Left lung (tissue), 1 donor: Measurements from ENCODE around the gene EID3.

GRCh38 chr12:104291599-104291956 is 12.0 kb upstream of the EID3 start:
- PRO-cap: unidirectional peak, plus-strand start at chr12:104291811

GRCh38 chr12:104294202-104294526 is 9.4 kb upstream of the EID3 start:
- PRO-cap: no peak

- PRO-cap: unidirectional peak, plus-strand start at chr12:104303739; unidirectional peak, plus-strand start at chr12:104303840; unidirectional peak, plus-strand start at chr12:104304135
Measured at GRCh38 chr12:104303301-104304593, at the start of gene EID3. Gene EID3, plus strand, starts transcription at chr12:104303739.

GRCh38 chr12:104477524-104478094 is 20.9 kb downstream of the CHST11 start:
- PRO-cap: no peak

- PRO-cap: no peak
Measured at GRCh38 chr12:105195142-105195556, 40.8 kb downstream of the APPL2 start.

DNA sequence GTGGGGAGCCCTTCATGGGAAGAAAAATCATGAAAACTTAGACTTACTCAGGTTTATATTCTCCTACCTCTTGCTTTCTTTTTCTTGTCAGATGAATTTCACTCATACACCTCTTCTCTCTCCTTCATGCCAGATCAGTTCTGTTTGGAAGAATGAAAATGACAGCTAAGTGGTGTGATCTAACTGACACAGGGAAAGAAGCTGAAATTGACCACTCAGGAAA is 3.7 kb upstream of the C12orf75 start:
- PRO-cap: no peak

DNA sequence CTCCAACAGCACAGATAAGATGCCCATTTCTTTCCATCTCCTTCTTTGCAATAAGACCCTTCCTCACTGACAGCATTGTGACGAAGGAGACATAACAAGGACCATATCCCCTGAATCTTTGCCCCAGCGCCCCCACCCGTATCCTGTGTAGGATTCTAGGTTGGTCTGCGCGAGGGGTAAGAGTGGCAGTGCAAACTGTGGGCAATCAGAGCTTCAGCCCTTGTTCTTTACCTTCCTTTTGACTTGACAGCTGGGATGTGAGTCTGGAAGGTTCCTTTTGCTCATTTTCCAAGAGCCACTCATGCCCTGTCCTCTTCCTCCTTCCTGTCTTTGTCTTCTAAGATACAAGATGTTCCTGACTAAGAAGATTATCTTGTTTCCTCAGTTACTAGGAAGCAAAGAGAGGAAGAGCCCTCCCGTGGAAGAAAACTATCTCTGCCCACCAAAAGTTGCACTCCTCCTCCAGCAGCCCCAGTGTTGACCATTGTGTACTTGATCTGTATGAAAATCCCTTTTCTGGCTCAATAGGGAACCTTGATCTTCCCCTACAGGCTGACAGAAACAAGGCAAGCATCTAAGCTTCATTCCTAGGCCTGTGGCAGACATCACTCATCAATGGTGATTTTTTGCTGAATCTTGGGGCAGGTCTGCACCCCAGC is 137.9 kb downstream of the C12orf75 start:
- PRO-cap: no peak

DNA sequence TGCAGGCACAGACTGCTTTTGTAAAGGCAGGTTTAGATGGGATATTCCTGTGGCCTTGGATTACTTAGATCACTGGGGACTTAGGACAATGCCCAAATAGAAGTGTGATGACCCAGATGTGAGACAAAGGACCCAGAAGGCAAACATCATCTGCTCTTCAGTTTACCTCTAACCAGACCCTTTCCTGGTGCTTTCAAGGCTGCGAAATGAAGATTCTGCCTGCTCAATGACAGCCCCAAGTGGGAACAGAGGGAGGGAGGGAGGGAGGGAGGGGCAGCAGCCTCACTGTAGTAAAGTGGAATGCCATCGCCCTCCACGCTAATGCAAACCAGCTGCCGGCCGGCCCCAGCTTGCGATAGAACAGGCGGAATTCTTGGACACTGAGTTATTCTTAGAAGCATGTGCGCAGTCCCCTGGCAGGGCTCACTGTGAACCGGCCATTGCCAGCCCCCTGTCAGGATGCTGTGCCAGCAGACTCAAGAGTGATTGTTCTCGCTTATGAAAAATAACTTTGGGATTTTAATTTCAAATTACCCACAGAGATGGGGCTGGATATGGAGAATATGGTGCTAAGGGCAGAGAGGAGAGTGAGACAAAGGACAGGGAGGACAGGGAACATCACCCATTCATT is 192.6 kb downstream of the C12orf75 start:
- PRO-cap: no peak

GRCh38 chr12:106149156-106149355 is 10.3 kb upstream of the NUAK1 start:
- PRO-cap: no peak

DNA sequence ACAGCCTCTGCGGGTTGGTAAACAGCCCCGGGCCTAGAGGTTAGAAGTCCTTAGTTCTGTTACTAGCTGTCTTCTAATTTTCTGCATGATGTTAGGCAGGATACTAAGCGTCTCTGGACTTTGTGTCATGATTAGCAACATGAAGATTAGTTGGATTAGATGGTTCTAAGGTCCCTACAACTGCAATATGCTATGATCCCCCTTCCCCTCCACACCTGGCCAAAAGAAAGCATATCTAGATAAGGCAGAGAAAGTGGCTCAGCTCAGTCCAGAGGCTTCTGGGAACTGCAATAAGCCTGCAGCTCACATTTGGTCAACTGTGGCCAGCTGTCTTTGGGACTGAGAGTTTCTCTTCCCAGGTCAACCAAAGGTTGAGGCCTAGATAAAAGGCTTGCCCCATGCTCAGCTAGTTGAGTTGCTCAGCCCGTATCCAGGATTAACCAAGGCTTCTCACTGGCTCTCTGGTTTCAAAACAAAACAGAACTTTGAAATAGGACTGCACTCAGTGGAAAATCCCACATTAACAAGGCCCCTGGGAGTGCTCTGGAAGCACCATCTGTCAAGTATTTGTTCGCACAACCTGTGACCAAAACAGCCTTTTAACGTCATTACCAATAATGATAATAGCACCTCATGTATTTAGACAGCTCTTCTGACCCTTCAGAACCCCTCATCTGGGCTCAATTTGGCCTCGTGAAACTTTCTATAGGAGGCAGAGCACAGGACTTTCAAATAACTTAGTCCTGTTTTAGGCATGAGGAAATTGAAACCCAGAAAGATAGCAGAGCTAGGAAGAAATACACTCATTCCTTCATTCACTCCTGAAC is 40.3 kb upstream of the NUAK1 start:
- PRO-cap: no peak

GRCh38 chr12:106223958-106224527 is 23.8 kb downstream of the CKAP4 start:
- PRO-cap: no peak

DNA sequence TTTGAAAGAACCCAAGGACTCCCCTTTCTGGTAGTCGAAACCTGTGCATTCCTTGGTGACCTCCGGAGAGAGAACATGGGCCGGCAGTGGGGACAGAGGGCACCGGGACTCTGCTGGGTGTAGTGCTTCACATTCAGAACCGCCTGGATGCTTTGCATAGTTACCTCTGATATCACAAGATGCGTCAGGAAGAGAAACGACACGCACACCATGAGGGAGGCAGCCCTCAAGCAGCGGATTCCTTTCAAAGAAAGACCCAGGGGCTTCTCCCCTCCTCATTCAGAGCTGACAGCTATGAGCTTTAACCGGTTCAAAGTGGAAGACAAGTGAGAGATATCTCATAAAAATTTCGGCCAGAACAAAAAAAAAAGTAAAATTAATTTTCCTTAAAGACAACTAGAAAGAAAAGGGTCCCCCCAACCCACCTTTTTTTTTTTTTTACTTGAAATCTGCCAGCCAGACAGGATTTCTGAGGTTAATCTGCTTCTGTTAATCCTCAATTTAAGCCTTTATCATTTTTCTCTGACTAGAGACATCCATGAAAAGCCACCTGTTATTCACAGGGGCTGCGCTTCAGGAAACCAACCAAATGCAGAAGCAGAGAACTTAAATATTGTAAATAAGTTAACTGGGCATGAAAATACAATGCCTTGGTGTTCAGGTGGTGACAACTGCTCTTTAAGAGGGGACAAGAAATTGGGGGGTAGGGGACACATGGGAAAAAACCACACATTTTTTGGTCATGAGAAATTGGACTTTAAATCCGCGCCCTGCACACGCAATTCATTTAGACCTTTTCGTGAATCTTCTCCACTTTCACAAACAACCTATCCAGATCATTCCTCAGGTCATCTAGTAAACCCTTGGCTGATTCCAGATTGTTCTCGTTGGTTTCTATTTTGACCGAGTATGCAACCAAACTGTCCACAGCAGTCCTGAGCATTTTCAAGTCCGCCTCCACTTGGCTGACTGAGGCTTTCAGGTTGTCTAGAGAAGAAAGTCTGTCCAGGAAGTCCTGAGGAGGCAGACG is 9.3 kb downstream of the CKAP4 start:
- PRO-cap: unidirectional peak, minus-strand start at position 886 of the sequence

GRCh38 chr12:106246785-106247198 is 1.0 kb downstream of the CKAP4 start:
- PRO-cap: unidirectional peak, plus-strand start at chr12:106246912; bidirectional peak, plus-strand start at chr12:106247302, minus-strand start at chr12:106246982

GRCh38 chr12:106282563-106283269 is 19.8 kb upstream of the TCP11L2 start:
- PRO-cap: no peak

DNA sequence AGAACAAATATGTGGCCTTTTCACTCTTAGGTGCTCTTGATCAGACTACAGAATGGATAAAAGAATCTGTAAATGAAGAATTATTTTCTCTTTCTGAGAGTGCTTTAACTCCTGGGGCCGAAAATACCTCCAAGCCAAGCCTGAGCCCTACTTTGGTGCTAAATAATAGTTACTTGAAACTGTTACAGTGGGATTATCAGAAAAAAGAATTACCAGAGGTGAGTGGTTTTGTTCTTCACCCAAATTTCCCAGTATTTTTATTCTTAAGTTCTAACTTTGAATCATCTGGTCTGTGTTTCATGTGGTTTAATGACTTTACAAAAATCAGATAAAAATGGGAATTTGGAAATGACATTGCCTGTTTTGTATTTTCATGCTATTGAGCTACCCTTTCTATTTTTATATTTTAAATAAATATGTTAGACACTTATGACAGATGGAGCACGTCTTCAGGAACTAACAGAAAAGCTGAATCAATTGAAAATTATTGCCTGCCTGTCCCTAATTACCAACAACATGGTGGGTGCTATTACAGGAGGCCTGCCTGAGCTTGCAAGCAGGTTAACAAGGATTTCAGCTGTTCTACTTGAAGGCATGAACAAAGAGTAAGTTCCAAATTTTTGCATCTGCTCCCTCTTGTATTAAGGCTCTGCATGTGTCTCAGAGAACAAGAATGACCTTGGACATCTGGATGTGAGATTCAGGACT is 21.8 kb upstream of the POLR3B start:
- PRO-cap: no peak

DNA sequence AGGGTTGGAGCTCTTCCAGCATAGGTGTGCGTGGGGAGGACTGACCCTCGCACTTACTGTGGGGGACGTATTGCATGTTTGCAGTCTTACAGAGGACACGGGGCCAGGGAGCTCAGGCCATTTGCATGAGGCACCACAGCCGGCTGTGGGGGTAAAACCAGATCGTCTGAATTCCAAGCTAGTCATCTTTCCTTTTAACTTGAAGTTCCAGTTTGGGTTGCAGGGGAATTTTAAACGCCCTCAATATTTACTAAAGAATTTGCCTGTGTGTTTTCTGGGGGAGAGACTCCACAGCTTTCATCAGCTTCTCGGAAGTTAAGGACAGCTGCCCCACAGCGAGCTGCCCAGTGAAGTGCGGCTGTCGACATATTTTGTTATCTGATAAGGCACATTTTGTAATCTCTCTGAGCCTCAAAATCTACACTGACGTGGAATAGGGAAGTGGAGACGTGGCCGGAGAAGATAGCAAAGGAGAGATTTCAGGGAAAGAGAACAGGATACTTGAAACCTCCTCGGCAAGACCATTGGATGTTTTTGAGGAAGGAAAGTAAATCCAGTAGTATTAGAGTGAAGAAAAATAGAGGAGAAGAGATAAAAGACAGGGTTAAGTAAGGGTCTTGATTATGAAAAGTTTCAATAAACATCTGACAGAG is 777 bp downstream of the POLR3B start:
- PRO-cap: bidirectional peak, plus-strand start at position 468 of the sequence, minus-strand start at position 168 of the sequence

DNA sequence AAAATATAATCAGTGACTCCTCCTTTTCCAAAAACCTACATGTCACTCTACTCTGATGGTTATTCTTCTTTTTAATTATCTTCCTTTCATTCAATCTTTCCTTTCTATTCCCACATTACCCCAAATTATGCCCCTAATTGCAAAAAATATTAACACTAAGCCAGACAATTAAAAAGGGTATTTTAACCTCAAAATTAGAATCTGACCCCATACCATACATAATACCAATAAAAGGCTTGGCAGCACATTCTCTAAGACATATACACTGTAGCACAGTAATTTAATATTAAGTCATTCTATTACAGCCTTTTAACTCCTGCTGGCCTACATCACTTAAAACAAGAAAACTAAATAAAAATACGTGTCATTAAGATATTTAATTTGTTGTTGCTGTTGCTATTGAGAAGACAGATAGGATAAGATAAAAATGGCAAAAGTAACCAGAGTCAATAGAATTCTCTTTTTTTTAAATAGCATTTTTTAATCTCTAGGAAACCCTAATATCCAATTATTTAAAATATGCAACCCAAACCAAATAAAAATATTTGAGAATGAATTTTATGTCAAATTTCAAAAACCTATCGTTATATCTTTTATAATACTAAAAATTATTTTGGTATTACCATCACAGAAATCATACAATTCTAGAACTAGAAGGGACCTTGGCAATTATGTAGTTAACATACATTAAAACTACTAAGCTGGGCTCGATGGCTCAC is 19.2 kb downstream of the CRY1 start:
- PRO-cap: no peak

- PRO-cap: no peak
Measured at GRCh38 chr12:107386341-107386848, 68.2 kb downstream of the ABTB3 start.

GRCh38 chr12:107396817-107397493 is 78.7 kb downstream of the ABTB3 start:
- PRO-cap: no peak

- PRO-cap: no peak
Measured at GRCh38 chr12:107843655-107844897, 69.6 kb downstream of the ASCL4 start.